Thoracic aorta endothelial cell (primary cell): ENCODE measurements around a stretch of chr9.

DNA sequence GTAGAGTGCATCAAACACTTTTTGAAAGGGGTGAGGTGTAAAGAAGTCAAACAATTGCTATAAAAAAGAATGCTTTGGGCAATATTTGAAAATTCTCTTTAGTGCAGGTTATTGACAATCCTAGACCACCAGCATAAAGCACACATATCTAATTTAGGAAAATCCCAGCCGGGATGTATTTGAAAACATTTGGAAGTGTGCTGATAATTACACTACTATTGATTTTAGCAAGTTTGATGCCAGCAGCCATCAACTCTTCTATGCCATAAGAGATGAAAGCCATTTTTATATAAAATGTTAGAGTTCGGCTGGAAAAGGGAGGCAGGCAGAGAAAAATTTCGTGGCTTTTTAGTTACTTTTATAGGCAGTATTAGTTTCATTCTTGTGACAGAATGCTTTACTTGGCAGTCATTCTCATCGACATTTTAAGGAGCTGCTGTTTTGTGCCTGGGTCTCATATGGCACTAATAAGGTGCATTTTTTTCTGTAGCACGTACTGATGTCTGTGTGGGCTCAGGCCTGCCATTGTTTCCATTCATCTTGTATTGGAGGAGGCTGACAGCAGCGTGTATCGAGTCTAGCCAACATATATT, 285.7 kb downstream of the AOPEP start:
- CAGE, long polyA plus RNA = no peak

DNA sequence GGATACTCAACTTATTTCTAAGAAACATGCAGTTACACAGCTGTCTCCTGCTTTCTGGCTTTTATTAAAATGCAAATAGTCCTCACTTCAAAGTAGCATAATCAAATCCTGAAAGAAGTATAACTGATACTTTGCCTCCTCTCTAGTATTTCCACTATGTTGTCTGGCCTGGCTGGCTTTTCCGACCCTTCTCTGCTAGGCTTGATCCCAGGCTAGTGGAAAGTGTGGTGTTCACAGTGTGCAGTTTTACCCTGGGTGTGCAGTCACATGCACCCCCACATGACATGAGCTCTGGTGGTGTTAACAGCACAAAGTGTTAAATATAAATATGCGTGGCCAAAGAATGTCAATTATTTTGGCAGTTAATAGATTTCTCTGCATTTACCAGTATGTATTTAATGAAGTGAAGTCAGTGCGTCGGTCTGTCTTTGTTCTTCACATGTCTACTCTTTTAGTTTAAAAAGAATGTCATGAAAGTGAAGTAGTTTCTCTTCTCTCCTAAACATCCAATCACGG, 286.6 kb downstream of the FANCC start:
- CAGE, long polyA plus RNA = no peak

DNA sequence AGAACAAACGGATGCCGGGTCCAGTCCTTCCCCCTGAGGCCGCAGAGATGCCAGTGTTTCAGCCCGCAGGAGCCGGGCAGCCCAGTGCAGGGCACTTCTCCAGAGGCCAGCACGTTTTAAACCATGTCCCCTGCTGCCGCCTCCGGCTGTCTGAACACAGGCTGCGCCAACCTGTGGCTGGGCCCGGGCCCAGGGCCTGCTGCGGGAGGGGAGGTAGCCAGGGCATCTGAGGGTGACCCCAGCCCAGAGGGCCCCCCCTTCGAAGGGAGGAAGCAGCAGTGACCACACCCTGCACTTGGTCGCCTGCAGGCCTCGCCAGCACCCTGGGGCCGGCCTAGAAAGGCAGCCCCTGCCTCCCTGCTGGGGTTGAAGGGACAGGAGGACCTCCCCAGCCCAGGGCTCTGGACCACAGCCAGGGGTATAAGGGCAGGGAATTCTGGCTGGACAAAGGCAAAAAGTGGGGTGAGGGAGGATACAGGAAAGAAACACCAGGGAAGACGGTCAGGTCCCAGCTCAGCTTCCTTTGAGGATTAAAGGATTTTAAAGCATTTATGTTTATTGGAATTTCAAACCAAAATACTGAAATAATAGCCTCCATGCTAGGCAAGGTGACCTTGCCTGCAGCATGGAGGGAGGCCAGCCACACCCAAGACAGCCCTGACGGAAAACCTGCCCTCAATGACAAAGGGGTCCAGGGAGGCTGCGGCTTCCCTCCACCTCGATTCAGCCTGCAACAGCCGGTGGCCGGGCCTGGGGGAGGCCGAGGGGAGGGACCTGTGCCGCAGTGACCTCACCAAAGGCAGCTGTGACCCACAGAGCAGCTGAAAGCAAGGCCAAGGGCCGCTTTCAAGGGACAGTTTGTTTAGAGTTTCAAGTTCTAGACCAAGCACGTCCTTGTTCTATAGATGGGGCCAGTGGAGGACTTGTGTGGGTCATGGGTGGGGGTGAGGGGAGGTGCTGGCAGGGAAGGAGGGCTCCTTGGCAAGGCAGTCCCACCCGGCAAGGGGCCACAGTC, 226.9 kb downstream of the FANCC start:
- CAGE, long polyA plus RNA = no peak

GRCh38 chr9:95091307-95092355, 225.9 kb downstream of the FANCC start:
- CAGE, long polyA plus RNA = no peak

DNA sequence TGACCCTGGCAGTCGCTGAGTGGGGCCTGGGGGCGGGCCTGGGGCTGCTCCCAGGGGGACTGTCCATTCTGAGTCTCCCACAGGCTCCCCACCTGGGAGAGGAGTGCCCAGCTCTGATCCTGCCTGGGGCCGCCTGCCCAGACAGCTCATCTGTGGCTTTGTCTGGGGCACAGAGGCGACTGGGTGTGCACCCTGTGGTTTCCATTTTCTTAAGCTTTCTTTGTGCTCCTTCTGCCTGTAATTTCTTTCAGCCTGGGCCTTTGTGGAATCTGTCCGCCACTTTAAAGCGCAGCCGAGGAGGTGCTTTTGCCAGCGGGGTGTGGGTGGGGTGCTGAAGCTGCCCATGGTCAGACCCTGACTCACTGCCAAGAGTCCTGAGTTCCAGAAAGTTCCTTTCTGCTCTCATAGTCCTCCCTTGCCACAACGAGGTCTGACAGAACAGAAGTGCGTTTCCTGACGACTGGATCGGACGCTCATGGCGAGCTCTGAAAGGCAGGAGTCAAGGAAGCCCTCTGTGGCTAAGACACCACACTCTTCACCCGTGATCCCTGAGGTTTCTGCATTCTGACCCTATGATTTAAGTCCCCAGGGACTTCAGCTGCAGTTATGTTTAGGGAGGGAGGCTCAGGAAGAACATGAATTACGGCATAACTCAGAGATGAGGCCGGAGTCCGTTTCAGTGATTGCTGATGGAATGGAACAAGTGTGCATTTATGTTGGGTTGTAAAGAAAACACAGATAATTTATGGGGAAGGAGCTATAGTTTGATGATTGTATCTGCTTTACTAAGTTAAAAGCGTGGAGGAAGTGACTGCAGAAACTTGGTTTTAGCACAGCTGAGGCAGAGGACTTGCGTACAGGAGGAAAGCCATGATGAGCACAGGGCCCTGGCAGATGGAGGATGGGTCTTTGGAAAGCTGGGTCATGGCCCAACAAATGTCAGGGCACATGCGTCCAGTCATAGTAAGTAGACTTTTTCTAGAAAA, 224.9 kb downstream of the FANCC start:
- CAGE, long polyA plus RNA = no peak

GRCh38 chr9:95127004-95127272, 190.6 kb downstream of the FANCC start:
- CAGE, long polyA plus RNA = no peak

- CAGE, long polyA plus RNA = no peak
These were observed 179.7 kb downstream of the FANCC start for GRCh38 chr9:95137666-95138255.

DNA sequence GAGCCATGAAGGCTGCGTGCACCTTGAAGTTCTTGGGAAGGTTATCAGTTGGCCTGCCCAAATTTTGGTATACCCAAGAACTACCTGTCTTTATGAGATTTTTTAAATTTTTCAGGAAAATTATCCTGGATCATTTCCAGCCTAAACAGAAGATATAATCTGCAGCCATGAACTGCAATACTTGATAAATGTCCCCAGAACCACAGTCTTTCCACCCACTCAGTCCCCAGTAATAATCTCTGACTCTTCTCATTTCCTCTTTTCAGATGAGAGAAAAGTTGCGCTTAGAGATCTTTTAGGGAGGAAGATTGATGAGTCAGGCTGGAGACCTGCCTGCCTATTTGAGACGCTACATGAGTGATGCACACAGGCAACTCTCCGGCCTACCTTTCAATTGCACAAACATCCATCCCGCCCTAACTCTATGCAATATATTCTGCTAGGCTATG, 159.8 kb downstream of the FANCC start:
- CAGE, long polyA plus RNA = no peak

GRCh38 chr9:95313024-95313544, 4.4 kb downstream of the FANCC start:
- CAGE, long polyA plus RNA = no peak

GRCh38 chr9:95477327-95477982, 31.6 kb downstream of the PTCH1 start:
- CAGE, long polyA plus RNA = no peak

DNA sequence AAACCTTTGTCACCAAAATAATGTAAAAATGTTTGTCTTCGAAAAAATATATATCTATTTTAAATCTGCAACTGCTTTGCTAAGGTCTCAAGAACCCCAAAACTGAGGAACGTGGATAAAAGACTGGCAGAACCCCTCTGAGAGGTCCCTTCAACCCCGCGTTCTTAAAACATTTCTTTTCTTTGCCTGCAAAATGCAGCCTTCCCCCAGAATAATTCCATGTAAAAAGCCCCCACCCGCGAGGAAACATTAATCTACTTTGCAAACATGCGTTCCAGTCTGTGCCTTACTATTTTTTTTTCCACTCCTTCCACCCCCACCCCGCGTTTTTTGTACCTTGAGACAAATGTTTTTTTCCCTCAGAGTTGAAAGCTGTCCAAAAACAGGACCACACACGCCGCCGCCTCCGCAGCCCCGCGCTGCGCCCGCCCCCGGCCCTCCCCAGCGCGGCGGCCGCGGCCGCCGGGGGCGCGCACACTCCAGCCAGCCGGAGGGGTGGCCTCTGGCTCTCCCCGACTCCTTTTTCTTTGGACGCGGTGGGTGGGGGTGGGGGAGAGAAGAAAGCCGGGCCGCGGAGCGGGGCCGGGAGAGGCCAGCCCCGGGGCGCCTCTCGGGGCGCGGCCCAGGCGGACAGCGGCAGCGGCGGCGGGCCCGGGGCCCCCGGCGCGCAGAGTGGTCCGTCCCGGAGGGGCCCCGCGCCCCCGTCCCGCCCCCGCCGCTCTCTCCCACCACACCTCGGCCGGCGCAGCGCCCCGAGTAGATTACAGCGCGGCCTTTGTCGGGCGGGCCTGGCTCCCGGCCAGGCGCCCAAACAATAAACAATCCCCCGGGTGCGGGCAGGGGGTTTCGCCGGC, 3.4 kb downstream of the PTCH1 start:
- CAGE, long polyA plus RNA = no peak

DNA sequence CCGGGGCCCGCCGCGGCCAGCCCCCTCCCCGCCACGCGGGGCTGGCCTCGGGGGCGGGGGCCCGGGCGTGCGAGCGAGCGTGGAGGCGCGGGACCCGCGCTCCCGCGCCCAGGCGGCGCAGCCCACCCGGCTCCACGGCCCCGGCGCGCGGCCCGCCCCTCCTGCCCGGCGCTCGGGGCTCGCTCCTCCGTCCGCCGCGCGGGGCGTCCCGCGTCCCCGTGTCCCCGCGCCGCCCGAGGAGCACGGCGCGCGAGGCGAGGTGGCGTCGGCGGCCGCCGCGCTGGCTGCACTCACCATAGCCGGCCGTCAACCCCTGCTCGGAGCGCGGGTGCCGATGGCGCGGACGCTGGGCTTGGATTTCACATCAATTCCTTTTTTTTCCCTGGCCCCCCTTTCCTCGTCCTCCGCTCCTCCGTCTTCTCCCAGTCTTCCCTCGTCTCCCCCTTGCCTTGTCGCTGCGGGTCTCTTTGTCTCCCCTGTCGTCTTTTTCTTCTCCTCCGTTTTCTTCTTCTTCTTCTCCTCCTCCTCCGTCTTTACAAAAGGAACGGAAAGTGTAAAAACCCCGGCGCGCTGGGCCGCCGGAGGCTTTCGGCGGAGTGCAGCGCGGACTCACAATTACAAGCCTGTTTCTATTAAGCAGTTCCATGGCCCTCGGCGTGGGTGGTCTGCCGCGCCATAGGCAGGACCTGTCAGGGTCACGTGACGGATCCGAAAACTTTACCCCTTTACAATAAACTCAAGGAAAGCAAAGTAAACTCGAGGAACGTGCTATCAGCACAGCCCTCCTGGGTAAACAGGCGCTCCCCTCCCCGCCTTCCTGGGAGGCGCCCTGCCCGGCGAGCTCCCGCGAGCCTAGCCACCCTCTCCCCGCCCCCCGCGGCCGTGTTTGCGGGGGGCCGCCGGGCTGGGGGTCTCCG, 7.4 kb upstream of the PTCH1 start:
- CAGE, long polyA plus RNA = no peak

DNA sequence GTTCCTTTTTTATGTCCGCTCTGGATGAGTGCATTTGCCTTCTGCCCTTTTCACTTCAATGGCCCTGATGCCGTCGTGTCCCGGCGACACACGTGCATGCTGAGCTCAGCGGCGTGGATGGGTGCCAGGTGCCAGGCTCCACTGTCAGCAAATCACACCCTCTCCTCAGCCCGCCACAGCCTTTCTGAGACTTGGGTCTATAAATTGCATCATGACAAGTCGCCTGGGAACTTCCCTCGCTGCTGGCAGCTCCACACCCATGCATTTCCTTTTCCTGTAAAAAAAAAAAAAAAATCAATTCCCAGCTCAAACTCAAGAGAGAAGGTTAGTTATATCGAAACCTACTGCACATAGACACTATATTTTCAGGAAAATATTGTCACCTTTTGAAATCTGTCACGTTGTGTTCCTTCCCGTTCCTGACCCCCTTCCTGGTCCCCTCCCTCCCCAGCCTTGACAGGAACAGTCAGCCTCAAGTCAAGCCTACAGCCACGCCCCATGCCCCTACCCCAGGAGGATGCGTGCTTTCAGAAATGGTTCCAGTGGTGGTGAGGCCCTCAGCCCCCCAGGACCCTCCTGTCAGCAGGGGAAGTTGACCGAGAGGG, 117.9 kb upstream of the PTCH1 start:
- CAGE, long polyA plus RNA = no peak

GRCh38 chr9:95681066-95681455, 172.0 kb upstream of the PTCH1 start:
- CAGE, long polyA plus RNA = no peak

- CAGE, long polyA plus RNA = no peak
These were observed 145.7 kb upstream of the ERCC6L2 start for GRCh38 chr9:95729821-95730191.

DNA sequence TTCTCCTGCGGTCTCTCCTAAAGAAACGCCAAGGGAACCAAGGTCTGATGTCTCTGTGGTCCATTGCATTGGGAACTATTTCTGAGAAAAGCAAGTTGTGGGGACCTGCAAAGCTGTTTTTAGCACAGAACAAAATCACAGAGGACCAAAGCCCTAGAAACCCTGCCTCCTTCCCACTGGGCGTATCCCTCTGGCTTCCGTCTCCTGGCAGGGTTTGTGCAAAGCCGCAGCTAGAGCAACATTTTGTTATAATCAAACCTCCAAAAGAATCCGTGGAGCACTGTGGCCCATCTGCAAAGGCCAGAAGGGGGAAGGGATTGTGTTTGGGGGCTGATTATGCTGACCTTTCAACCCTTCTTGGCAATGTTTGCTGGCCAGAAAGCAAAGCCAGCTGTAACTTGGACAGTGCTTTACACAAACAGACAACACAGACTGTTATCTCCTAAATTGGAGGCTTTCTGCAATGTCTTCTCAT, 121.8 kb upstream of the ERCC6L2 start:
- CAGE, long polyA plus RNA = no peak

- CAGE, long polyA plus RNA = no peak
These were observed 696 bp downstream of the ERCC6L2 start for GRCh38 chr9:95876186-95876588.

- CAGE, long polyA plus RNA = no peak
These were observed 134.3 kb downstream of the ERCC6L2 start for GRCh38 chr9:96009705-96010247.

- CAGE, long polyA plus RNA = no peak
These were observed 147.2 kb downstream of the ERCC6L2 start for GRCh38 chr9:96022638-96023072.

DNA sequence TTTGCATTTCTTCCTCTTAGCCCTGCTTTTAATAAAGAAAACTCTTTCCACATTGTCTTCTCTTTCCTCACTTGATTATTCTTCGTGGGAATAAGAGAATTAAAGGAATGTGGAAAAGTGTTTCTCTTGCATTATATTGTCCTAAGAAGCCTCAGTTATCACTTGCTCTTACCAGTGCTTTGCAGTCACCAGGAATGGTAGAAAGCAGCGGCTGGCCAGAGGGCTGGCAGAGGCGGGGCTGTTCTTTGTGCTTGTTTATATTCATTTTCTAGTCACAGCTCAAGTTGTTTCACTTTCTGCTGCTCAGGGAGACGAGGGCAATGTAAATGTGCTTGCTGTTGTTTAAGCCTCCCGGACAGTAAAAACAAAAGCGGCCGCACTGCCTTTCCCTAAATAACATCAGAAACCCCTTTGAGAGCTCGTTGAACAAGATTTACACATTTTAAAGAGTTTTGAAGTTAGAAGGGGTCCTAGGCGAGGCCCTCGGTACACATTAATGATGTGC, 164.7 kb downstream of the HSD17B3 start:
- CAGE, long polyA plus RNA = no peak